ENCODE data around the genes ATP1B1 and GORAB.

GRCh38 chr1:169018606-169019106 lies 87.8 kb upstream of the ATP1B1 start:
- PRO-cap, 2 experiments = no peak in any of the 2 experiments

DNA sequence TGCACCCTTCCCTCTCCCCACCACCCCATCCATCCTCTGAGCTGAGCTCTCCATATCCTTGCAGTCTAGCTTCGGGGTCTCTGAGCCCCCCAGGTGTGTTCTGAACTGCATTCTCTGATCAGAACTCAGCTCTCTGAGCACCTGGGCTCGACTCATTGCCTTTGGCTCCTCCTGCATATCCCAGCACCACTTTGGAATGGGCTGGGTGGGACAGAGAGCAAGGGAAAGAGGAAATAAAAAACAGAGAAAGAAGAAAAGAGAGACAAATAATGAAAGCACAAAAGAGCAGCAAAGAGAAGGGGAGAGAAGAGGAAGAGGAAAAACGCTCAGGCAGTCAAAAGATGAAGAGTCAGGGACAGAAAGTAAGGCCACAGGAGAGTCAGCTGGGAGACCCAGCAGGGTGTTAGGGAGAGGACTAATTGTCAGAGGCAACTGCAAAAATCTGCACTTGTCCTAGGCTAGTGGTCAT lies 86.8 kb upstream of the ATP1B1 start:
- PRO-cap, 2 experiments = no peak in any of the 2 experiments

- PRO-cap, 2 experiments = no peak in any of the 2 experiments
Measured at GRCh38 chr1:169073331-169073985, 33.0 kb upstream of the ATP1B1 start.

- PRO-cap, 2 experiments = no peak in any of the 2 experiments
Measured at GRCh38 chr1:169101892-169102456, 4.5 kb upstream of the ATP1B1 start.

- PRO-cap, 2 experiments = no peak in any of the 2 experiments
Measured at GRCh38 chr1:169103034-169104075, 3.1 kb upstream of the ATP1B1 start.

GRCh38 chr1:169106261-169107027 lies at the start of gene ATP1B1:
ATP1B1 (plus strand) TSS chr1:169106690.
- PRO-cap, 2 experiments = peak in 2 of 2 experiments; most common plus-strand start chr1:169106323 (in 2); most common minus-strand start chr1:169106406 (in 1)

DNA sequence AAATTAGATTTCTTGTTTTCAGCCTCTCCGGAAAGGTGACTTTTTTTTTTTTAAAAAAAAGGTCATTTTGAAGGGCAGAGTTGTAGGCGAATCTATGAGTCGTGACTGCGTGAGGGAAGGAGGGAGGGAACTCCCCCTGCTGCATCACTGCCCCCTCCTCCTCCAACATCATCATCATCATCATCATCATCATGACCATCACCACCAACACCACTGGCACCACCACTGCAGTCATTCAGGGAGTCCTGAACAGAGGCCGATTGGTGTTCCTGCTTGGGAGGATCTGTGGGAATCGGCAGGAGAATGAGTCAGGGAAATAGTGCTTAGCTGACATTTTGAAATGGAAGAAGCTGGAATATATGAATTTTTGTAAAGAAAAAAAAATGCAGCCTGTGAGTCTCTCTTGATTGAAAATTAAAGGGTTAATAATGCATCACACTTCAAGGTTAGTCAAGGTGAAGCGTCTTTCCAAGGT lies 1.3 kb downstream of the ATP1B1 start:
- PRO-cap, 2 experiments = no peak in any of the 2 experiments

DNA sequence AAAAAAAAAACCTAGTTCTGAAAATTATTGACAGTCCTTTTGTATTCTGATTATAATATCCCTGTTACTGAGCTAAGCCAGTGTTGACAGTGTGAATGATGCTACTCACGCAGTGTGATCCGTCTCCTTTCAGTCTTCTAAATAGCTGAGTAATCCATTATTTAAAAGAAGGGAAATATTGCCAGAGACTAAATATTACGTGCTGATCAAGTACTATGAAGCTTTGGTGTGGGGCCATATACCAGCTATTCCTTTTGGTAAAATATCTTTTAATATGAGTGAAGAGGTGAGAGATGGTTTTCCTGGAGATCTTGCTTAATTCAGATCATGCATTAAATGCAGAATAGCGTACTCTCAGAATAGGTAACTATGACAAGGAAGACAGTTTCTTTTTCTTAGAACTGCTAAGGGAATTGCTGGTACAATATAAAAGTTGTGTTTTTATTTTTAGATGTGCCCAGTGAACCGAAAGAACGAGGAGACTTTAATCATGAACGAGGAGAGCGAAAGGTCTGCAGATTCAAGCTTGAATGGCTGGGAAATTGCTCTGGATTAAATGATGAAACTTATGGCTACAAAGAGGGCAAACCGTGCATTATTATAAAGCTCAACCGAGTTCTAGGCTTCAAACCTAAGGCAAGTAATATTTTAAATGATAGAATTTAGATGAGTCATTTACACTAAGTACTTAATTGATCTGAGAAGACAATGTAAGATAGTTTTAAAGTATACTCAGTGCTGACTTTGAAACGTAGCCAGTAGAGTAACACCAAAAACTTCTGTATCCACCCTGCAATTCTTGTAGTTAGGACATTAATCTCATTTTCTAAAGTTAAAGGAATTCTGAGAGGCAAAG lies 20.5 kb downstream of the ATP1B1 start:
- PRO-cap, 2 experiments = no peak in any of the 2 experiments

DNA sequence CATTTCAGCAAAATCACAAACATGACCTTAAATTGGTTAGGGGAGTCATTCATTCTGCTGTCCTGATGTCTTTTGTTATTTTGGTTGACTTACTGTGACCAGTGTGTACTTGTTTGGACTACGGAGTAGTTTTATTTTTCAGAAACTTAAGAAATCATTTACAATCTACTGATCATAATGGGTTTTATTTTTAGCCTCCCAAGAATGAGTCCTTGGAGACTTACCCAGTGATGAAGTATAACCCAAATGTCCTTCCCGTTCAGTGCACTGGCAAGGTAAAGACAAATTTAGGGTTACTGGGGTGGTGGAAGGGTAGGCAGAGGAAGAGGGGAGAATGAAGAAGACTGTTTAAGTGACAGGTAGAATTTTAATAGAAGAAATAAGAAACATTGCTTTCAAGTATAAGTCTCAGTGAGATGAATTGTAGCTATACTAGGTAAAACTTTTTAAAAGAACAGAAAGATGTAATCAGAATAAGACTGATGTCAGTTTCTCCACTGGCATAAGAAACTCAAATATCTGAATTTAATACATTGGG lies 23.4 kb downstream of the ATP1B1 start:
- PRO-cap, 2 experiments = no peak in any of the 2 experiments

DNA sequence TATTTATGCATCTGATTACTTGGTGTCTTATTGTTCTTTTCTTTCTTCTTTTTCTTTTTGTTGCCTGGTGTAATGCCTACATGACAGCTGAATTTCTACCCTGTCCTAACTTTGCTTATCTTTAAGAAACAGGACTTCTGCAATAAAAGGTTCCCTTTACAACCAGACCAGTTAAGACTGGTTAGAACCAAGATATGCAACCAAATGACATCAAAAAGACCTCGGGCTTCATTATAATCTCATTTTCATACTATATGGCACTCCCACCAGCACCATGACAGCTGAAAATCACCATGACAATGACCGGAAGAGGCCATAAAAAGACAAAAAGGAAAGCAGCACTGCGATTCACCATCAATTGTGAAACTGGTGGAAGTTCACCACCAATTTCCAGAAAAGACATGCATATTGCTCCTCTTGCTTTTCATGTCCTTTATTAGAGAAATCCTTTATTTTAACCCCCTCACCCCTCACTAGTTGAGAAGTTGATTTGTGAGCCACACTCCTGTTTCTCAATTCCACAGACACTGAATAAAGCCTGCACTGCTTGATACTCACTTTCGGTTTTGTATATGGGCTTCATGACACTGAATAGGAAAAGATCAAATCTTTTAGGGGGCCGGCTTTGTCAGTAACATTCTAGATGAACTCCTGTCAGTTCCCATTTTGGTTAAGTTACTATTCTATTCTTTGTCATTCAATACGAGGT lies 58.3 kb downstream of the NME7 start:
- PRO-cap, 2 experiments = no peak in any of the 2 experiments

DNA sequence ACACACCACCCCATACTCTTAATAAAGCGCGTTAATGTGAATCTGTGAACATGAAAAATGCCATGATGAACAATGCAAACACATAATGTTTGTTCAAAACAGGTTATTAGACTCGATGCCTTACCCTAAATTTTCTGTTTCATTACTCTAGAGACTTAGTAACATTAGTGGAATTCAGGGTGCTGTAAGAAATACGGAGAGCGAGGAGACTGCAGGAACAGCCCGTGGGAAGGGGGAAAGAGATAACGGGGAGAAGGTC lies 319 bp downstream of the NME7 start:
- PRO-cap, 2 experiments = no peak in any of the 2 experiments

GRCh38 chr1:169483286-169483974 lies 2.3 kb downstream of the SLC19A2 start:
- PRO-cap, 2 experiments = no peak in any of the 2 experiments

- PRO-cap, 2 experiments = no peak in any of the 2 experiments
Measured at GRCh38 chr1:170146060-170146796, 469 bp downstream of the NTMT2 start.

DNA sequence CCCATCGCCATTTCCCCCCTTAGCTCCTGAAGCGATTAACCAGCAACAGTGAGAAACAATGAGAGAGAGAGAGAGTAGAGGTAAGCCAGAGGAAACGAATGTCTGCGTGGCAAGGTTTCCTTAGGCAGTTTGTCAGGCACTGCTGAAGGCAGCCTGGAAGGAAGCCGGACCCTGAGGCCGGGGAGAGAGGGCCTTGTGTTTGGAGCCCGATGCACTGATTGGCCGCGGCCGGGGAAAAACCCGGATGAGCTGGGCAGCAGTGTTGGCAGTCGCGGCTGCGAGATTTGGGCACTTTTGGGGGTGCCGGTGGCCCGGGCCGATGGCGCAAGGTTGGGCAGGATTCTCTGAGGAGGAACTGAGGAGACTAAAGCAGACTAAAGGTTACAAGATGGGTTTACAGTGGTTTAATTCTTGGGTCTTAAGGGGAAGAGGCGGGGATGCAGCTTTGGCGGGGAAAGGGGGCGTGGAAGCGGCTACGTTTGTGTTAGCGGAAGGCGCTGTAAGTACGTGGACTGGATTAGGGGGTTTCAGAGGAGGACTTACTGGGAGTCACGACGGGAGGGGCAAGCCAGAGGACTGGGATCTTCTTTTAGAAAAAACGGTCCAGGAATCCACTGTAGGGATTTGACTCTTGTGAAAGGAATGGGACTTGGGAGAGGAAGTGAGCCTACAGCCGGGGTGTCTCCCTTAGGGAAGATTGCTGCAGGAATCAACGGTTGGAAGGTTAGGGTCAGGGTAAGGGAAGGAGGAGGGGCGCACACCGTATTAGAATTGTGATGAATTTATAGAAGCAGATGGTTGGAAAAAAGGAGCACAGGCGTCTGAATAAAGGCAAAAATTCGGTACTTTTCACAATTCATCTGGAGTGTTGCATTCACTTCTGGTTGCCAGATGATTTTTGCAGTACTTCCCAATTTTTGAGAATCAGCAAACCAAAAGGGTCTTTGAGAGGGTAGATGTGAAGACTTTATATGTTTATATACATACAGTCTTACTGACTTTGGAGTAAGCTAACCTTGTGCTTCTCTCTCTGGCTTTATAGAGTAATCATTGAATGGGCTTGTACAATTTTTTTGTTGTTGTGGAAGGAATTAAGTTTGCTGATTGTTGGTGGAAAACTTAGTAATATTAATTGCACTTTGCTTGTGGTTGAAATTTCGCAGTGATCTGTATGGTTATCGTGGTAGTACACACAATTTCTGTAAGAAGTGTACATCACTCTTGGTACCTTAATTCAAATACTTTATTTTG lies at the start of gene GORAB:
Gene GORAB, plus strand, starts transcription at position 262 of the 1,251 bp plus-strand sequence.
- PRO-cap, 2 experiments = peak in 2 of 2 experiments; most common plus-strand start position 291 of the sequence (in 2); most common minus-strand start position 131 of the sequence (in 1)

DNA sequence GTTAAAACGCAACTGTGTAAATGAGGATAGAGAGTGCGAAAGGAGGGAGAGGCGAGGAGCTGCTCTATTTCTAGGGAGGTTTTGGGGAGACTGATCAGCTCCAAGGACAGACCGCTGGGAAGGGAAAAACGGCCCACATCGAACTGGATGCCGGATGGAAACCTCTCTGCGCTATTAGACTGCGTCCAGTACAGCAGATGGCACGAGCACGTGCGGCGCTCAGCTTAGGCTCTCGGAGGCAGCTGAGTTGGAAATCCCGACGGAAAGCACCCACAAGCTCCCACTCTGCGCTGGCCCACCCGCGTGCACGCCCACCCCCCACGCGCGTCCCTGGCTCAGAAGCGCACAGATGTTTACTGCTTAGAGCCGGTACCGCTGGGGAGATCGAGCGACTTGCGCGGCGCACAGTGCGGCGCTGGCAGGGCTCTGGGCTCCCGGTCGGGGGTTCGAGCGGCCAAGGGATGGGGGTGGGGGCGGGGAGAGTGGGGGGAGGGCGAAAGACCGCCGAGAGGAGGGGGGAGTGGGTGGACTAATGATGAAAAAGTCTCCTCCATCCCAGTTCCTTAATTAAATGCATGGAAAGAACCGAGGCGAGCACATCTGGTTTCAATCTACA lies 2.6 kb upstream of the PRRX1 start:
- PRO-cap, 2 experiments = no peak in any of the 2 experiments

DNA sequence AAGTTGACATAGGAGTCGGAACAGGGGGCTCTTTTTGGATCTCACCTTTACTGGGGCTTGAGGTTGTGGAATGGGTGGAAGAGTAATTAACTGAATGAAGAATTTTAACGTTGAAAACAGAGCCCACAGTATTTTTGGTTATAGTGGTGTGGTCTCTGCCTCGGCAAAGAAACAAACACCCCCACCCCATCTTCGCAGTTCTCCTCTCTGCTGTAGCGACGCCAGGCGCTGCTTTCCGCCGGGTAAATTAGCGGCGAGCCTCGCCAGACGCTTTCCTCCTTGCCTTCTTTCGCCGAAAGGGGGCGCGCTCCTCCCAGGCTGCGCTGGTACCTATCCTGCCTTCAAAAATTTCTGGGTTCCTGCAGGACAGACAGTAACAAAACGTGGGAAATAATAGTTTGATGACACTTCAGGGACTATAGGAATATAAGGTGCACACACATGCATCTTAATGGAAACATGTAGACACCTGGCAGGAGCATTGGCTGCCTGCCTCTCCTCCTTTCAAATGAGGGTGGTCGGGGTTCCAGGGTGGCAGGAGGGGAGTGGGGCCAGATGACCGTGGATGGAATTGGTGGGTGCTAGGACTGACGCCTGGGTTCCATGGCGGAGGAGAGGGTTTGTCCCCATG lies 7.4 kb downstream of the PRRX1 start:
- PRO-cap, 2 experiments = no peak in any of the 2 experiments

- PRO-cap, 2 experiments = no peak in any of the 2 experiments
Measured at GRCh38 chr1:170738456-170739169, 74.7 kb downstream of the PRRX1 start.

- PRO-cap, 2 experiments = no peak in any of the 2 experiments
Measured at GRCh38 chr1:171032947-171033788, 57.5 kb upstream of the FMO3 start.

GRCh38 chr1:171084422-171084903 lies 6.2 kb upstream of the FMO3 start:
- PRO-cap, 2 experiments = no peak in any of the 2 experiments

- PRO-cap, 2 experiments = no peak in any of the 2 experiments
Measured at GRCh38 chr1:171188596-171188982, 3.5 kb downstream of the FMO2 start.

Data from helper T cell (primary cell).